Measurements from ENCODE around the genes ACOX3 and USP17L22.

DNA sequence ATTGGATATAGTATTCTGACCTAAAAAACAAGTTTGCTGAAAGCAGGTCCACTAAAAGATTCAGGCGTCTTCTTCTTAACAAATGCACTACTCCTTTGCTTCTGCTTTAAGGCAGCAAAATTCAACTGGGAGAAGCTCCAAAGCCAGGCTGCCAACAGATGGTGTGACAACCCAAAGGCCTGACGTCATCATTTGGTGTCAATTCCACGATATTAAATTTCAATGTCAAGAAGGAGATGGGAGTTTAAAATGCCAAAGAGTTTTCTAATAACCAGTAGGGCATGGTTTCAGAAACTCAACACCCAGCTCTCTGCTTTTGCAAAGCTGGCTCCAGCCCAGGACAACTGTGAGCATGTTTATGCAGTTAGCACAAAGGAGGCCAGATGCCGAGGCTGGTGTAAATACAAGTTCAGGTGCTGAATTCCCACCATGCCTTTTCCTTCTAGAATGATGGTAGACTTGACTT lies 67.4 kb downstream of the AFAP1 start:
- PRO-cap: no peak

DNA sequence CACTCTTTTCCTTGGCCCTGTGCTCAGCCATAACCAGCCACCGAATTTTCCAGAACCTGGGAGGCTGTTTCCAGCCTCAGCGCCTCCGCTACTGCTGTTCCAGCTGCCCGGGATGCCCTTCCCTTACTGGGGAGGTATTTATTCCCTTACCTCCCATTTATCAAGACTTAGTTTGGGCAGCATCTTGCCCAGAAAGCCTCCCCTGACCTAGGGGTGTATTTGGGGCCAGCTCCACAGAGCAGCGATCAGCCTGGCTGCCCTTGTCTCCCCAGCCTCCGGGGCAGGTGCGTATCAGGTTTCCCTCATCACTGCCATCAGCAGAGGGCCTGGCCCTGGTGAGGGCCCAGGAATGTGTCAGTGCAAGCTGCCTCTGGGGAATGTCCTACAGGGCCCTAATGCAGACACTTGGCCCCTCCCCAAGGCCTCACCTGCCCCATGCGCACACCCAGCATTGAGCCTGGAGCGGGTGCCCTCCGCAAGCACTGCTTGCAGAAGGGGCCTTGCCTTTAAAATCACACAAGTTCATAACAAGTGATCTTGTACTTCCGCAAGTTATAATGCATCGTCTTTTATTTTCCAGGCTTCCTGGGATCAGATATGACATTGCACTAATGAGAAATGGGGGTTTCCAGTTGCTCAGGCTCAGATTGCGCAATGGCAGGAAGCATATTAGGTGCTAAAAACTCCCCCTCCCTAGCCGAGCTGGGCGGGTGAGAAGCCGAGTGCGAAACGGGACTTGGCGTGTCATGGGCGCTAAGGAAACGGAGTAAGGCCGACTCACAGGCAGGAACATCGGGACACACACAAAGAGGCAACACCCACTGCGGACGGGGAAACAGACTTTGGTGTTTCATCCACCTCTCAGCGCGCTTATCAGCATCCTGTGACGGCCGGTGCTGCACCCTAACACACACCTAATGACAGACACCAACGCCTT lies 25.4 kb upstream of the AFAP1 start:
- PRO-cap: no peak

- PRO-cap: no peak
These were observed 83.5 kb upstream of the AFAP1 start for GRCh38 chr4:8022967-8023680.

DNA sequence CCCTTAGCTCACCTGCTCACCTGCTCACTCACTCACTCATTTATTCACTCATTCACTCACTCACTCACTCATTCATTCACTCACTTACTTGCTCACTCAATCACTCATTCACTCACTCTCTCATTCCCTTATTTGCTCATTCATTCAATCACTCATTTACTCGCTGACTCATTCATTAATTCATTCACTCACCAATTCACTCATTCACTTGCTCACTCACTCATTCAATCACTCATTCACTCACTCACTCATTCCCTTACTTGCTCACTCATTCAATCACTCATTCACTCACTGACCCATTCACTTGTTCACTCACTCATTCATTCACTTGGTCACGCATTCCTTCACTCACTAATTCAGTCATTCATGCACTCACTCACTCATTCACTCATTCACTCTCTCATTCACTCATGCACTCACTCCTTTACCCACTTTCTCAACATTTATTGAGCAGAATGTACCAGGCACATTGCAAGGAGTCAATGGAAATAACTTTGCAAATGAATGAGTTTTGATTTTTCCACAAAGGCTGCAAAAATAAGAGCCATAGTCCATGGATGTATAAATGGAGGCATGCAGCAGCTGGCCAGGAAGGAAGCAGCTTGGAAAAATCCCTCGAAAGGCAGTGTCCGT lies 88.8 kb upstream of the AFAP1 start:
- PRO-cap: no peak

GRCh38 chr4:8078953-8079288 lies 79.7 kb downstream of the ABLIM2 start:
- PRO-cap: no peak

DNA sequence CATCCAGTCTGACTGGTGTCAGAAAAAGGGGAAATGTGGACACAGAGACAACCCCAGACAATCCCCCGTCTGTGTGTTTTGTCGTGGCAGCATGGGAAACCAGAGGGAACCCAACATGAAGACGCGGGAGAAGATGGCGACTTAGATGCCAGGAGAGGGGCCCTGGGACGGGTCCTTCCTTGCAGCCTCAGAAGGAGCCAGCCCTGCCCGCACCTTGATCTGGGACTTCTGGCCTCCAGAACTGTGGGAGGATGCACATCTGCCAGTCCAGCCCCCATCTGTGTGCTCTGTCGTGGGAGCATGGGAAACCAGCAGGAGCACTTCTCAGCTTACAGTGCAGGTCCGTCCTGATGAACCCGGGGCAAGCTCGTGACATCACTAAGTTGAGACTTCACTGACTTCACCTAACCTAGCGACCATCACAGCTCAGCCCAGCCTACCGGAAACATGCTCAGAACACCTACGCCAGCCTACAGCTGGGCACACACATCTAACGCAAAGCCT lies 38.2 kb downstream of the ABLIM2 start:
- PRO-cap: no peak

- PRO-cap: no peak
These were observed 16.7 kb downstream of the ABLIM2 start for GRCh38 chr4:8141897-8142365.

- PRO-cap: no peak
These were observed 19.2 kb downstream of the SH3TC1 start for GRCh38 chr4:8218138-8218799.

DNA sequence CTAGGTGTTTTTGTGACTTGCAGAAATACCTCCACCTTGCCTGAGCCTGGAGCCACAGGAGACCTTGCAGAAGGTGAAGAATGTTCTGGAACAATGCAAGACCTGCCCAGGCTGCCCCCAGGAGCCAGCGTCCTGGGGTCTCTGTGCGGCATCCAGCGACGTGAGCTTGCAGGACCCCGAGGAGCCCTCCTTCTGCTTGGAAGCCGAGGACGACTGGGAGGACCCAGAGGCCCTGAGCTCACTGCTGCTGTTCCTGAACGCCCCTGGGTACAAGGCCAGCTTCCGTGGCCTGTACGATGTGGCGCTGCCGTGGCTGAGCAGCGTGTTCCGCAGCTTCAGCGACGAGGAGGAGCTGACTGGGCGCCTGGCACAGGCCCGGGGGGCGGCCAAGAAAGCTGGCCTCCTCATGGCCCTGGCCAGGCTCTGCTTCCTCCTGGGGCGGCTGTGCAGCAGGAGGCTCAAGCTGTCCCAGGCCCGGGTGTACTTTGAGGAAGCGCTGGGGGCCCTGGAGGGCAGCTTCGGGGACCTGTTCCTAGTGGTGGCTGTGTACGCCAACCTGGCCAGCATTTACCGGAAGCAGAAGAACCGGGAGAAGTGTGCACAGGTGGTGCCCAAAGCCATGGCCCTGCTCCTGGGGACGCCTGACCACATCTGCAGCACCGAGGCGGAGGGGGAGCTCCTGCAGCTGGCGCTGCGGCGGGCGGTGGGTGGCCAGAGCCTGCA lies 28.0 kb downstream of the SH3TC1 start:
- PRO-cap: no peak

GRCh38 chr4:8247510-8248125 lies 21.9 kb upstream of the HTRA3 start:
- PRO-cap: no peak

- PRO-cap: no peak
These were observed 41.6 kb downstream of the ACOX3 start for GRCh38 chr4:8399001-8399339.

DNA sequence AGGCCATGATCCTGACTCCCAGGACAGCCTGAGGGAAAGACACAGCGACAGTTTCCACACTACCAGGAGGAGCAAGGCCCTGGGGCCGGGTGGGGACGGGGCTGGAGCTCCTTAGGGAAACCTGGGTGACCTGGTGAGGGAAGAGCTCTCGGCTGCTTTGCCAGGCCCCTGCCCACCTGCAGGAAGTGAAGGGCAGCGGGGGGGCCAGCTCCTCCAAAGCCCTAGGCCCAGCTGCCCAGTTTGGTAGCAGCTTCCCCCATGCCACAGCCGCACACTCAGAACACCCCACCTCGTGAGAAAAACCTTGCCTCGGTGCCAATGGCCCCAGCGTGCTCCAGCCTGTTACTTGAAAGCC lies 38.4 kb downstream of the ACOX3 start:
- PRO-cap: unidirectional peak, minus-strand start at position 275 of the sequence

GRCh38 chr4:8409131-8409472 lies 31.4 kb downstream of the ACOX3 start:
- PRO-cap: unidirectional peak, minus-strand start at chr4:8409304

GRCh38 chr4:8439931-8440943 lies at the start of gene ACOX3:
ACOX3 (minus strand) TSS chr4:8440723.
- PRO-cap: bidirectional peak, plus-strand start at chr4:8440780, minus-strand start at chr4:8440723

DNA sequence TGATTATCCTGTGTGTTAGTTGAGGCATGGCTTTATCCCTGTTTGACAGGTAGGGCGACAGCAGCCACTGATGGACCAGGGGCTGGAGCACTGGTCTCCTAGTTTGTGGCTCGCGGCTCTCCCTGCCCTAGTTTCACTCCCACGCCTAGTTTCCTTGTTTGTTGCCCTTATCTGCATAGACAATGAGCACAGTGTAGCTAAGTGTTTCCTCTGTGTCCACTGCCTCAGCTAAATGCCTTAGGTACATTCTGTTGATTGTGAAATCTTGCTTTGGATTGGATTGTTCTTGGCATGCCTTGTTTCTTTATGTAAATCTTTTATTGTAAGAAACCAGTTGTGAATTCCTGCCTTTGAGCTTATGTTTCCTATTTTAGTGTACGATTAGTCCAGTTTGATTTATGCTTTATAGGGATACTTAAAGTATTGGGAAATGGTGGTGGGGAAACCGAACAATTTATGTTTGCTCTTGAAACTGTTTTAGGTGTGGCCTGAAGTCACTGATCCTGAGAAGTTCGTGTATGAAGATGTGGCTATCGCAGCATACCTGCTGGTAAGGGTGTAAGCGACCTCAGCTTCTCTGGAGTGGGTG lies 11.0 kb downstream of the TRMT44 start:
- PRO-cap: unidirectional peak, minus-strand start at position 134 of the sequence

DNA sequence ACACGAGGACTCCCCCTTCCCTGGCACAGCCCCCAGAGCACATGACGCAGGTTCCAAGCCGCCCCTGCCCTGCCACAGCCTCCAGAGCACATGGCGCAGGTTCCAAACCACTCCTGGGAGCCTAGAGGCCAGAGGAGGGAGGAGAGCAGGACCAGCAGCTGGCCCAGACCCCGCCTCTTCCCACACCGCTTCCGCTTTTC lies 286 bp downstream of the FAM90A26 start:
- PRO-cap: no peak

DNA sequence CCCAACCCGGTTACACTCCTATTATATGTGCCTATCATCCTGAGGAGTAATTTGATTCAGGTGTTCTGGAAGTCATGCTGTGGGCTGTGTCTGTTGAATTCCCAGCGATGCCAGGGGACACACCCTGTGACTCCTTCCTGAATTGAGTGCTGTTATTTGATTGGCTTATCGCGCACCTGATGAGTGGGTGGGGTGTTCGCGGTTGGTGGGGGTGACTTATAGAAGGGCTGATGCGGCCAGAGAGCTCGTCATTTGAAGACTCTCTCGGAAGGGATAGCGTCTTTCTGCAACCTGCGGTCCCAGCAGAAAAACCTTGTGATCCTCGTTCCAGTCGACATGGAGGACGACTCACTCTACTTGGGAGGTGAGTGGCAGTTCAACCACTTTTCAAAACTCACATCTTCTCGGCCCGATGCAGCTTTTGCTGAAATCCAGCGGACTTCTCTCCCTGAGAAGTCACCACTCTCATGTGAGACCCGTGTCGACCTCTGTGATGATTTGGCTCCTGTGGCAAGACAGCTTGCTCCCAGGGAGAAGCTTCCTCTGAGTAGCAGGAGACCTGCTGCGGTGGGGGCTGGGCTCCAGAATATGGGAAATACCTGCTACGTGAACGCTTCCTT lies at the start of gene USP17L22:
Gene USP17L22, plus strand, starts transcription at position 337 of the 620 bp plus-strand sequence.
- PRO-cap: no peak

DNA sequence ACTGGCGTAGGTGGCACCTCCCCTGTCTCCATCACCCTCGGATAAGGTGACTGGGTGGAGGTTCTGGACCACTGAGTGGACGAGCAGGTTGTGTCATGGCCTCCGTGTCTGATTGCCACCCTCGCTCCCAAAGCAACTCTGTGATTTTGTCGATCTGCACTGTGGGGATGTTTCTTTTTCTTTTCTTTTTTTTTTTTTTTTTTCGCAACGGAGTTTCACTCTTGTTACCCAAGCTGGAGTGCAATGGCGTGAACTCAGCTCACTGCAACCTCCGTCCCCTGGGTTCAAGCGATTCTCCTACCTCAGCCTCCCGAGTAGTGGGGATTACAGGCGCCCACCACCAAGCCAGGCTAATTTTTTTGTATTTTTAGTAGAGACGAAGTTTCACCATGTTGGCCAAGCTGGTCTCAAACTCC lies 56.2 kb downstream of the DEFB131A start:
- PRO-cap: no peak

GRCh38 chr4:9532213-9533362 lies 88.4 kb downstream of the DEFB131A start:
- PRO-cap: unidirectional peak, plus-strand start at chr4:9532351

DNA sequence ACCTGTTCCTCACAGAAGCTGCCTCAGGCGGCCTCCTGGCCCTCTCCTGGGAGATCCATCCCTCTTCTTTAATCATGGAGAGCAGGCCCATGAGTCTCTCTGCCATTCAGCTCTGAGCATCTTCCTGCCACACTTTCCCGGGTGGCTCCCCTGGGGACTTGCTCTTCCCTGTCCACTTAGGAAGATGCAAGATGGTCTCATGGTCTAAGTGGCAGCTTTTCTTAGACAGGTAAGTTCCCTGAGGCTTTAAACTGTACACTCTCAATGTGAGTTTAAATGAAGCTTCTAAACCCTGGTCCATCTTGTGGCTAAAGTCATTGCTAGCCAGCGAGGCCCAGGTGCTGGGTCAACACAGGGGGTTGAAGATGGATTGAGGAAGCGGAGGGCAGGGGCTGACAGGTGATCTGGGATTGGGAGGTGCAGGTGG lies 98.5 kb downstream of the DRD5 start:
- PRO-cap: no peak

Measured in trachea (tissue), 1 donor.